ENCODE measurements around a stretch of chr4.

DNA sequence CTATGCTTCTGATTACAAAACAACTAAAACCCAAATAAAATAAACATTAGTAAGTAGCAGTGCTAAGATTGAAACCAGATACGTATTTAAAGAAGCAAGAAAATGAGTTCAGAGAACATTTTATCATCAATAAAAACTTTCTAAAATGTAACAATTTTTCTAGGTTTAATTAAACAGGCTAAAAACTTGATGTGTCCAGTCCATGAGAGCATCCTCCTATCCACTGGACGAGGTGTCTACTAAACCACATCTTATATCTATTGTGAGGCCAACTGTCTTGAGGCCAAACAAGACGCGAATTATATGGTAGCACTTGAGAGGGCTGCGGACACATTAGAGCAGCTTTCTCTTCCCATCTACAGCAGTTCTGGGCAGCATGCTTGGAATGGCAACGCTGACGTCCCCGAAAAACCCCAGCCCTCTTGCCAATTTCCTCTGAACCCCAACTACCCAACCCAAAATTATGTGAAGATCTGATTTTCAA, 846 bp upstream of the AP1AR start:
- PRO-cap: no peak
- RAMPAGE, long total RNA, 4 experiments: no peak in any of the 4 experiments

DNA sequence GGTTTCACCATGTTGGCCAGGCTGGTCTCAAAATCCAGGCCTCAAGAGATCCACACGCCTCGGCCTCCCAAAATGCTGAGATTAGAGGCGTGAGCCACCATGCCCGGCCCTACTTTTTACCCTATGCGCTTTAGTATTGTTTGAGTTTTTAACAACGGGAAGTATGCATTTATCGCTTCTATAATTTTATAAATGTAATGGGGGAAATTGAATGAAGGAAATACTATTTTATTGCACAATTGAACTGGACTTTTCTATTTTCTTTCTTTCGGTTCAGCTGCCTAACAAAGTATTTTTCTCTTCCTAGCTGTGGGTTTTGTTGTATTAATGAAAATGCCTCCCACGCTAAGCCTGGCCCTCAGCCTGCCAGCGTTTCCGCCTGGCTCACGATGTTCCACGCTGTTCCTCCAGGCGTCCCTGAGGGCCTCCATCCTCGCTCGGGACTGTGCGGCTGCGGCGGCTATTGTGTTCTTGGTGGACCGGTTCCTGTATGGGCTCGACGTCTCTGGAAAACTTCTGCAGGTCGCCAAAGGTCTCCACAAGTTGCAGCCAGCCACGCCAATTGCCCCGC, 104.5 kb downstream of the NEUROG2 start:
- PRO-cap: no peak
- RAMPAGE, long total RNA, 4 experiments: no peak in any of the 4 experiments

GRCh38 chr4:112432188-112432487, 83.8 kb downstream of the NEUROG2 start:
- PRO-cap: no peak
- RAMPAGE, long total RNA, 4 experiments: start-site peak on the plus strand in 1 of 4 experiments, at chr4:112432162-112432410 at its widest, 7 reads per replicate

- PRO-cap: unidirectional peak, plus-strand start at chr4:112564874
- RAMPAGE, long total RNA, 4 experiments: no peak in any of the 4 experiments
Measured at GRCh38 chr4:112564721-112565078, 48.7 kb upstream of the NEUROG2 start.

DNA sequence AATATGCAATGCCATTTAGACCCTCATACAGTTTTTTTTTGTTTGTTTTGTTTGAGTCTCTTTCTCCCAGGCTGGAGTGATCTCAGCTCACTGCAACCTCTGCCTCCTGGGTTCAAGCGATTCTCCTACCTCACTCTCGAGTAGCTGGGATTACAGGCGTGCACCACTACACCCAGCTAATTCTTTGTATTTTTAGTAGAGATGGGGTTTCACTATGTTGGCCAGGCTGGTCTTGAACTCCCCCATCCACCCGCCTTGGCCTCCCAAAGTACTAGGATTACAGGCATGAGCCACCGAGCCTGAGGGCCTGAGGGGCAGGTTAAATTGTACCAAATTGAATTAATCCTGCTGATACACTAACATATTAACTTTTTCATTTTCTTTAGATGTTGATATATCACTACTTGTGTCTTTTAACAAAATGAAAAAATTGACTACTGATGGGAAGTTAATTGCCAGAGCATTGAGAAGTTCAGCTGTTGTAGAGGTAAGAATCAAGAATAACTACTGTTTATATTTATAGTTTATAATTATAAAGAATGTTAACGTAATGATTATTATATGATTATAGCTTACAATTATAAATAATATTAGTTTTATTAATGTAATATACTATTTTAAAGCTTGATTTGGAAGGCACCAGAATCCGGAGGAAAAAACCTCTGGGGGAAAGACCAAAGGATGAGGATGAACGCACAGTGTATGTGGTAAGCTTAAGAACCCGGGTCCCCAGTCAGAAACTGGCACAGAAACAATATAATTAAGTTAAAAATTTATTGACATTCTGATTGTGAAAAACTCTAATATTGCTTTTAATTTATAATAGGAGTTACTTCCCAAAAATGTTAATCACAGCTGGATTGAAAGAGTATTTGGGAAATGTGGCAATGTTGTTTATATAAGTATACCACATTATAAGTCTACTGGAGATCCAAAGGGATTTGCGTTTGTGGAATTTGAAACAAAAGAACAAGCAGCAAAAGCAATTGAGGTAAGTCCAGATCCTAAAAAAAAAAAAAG, 9.3 kb downstream of the LARP7 start:
- PRO-cap: no peak
- RAMPAGE, long total RNA, 4 experiments: no peak in any of the 4 experiments

GRCh38 chr4:113079858-113080581, 30.6 kb downstream of the ANK2 start:
- PRO-cap: no peak
- RAMPAGE, long total RNA, 4 experiments: no peak in any of the 4 experiments

- PRO-cap: no peak
- RAMPAGE, long total RNA, 4 experiments: no peak in any of the 4 experiments
Measured at GRCh38 chr4:113106197-113106463, 56.7 kb downstream of the ANK2 start.

- PRO-cap: no peak
- RAMPAGE, long total RNA, 4 experiments: no peak in any of the 4 experiments
Measured at GRCh38 chr4:113145230-113146588, 96.3 kb downstream of the ANK2 start.

DNA sequence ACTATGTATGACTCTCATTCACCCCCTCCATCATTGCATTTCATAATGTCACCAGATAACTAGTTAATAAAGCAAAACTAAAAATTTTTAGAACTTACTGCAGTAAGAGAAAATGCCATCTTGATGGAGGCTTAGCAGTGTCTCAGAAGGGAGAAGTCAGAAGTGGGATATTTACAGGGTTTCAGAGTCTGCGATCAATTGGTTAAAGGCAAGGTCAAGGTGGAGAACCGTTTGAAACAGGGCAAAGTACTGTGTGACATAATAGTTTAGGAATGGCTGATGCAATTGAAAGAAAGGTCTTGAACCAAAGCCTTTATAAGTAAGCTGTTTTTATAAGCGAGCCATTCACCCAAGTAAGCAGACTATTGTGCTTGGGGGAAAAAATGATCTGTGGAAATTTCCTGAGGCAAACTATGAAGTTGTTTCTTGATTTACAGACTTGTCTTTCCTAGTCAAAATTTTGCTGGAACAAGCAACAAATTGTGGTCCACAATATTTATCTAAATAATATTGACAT, 327.4 kb downstream of the CAMK2D start:
- PRO-cap: no peak
- RAMPAGE, long total RNA, 4 experiments: no peak in any of the 4 experiments

DNA sequence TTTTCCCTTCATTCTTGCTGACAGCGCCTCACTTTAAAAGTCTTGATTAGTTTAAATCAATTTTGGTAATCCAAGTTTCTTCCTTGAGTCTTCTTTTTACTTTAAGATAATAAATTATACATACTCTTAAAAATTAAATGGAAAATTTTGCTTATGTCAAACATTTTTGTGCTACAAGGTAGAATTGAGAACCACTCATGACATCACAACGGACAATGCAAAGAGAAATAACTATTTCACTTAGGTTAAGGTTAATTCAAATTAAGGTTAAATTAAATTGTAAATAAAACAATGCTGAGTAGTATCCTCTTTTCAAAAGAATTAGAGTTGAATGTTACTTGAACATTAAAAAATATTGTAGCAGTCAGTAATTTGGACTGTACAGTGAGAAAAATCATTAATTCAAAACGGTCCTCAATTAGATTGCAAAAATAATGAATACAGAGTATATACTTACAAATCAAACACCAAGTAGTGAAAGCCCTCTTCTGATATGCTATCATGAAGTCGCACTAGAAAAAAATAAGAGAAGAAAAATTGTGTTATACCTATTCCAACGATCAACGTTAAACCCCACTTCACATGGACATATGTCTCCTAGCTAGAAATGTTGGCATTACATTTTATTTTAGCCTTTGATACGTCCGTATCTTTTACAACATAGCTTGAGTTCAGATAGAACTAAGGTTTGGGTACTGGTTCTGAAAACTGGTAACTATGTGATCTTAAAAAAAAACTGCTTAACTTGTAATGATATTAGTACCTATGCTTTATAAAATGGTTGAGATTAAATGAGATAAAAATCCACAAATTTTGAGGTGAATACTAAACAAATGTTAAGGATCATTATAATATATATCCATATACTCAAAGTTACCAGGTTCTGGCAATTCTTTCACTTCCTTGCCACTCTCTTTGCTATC, 152.6 kb downstream of the CAMK2D start:
- PRO-cap: no peak
- RAMPAGE, long total RNA, 4 experiments: no peak in any of the 4 experiments

- PRO-cap: no peak
- RAMPAGE, long total RNA, 4 experiments: no peak in any of the 4 experiments
Measured at GRCh38 chr4:113636053-113636305, 125.6 kb downstream of the CAMK2D start.

GRCh38 chr4:113658392-113659038, 103.0 kb downstream of the CAMK2D start:
- PRO-cap: no peak
- RAMPAGE, long total RNA, 4 experiments: no peak in any of the 4 experiments

- PRO-cap: no peak
- RAMPAGE, long total RNA, 4 experiments: no peak in any of the 4 experiments
Measured at GRCh38 chr4:113700270-113701001, 61.1 kb downstream of the CAMK2D start.

GRCh38 chr4:113745538-113746169, 15.9 kb downstream of the CAMK2D start:
- PRO-cap: no peak
- RAMPAGE, long total RNA, 4 experiments: no peak in any of the 4 experiments

DNA sequence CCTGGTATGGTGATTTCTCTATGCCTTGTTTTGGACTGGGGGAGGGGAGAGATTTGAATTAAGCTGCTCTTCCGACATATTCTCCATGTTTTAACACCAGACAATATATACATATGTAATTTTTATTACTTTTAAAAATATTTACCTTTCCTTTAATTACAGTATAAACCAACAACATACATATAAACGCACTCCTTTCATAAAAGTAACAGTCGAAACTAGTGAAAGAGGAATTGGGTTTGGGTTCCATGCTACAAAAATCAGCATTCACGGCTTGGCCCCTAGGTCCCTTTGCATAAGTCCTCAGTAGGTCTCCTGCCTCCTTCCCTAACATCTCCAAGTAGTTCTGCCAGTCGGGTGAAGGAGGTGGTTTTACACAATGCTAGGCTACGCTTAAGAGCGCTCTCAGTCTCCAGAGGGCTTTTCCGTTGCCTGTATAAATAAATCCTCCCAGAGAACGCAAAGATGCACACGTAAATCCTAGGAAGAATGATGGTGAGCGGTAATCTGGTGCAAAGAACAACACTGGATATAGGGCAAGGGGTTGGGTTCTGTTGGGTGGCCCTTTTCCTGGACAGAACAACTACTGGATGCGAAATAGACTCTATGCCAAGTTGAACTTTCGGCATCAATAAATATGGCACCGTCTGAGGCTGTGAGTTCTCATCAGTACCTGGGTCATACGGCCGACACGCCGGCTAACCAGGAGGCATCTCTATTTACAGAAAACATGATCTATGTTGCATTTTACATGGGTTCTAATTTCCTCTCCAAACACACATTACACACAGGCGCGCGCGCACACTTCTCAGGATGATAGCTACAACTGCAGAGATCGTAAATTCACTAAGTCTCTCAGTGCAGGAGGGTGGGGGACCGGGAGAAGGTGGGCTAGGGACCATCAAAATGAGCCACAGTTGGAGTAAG, 1.4 kb downstream of the CAMK2D start:
- PRO-cap: unidirectional peak, plus-strand start at position 658 of the sequence
- RAMPAGE, long total RNA, 4 experiments: no peak in any of the 4 experiments

DNA sequence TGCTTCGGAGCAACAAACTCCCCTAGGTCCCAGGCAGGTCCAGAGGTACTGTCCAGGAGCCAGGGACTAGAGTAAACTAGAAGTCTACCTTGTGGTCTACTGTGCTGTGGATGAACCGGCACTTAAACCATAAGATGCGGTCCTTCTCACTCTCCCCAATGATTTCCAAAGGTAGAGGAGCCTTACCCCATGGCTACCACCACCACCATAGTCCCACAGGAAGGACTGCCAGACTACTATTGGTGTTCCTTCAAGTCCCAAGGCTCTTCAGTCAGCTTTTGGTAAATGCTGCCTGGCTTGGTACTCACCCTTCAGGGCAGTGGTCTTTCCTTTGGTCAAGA, 220.8 kb upstream of the ARSJ start:
- PRO-cap: no peak
- RAMPAGE, long total RNA, 4 experiments: no peak in any of the 4 experiments

DNA sequence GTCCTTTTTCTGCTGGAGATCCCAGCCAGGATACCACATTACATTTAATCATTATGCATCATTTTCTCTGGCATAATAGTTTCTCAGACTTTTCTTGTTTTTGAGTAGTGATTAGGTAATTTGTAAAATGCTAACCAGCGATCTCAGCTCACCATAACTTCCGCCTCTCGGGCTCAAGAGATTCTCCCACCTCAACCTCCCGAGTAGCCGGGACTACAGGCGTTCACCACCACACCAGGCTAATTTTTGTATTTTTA, 74.8 kb downstream of the PRSS12 start:
- PRO-cap: no peak
- RAMPAGE, long total RNA, 4 experiments: no peak in any of the 4 experiments

GRCh38 chr4:118805358-118806335, 30.3 kb downstream of the SEC24D start:
- PRO-cap: no peak
- RAMPAGE, long total RNA, 4 experiments: no peak in any of the 4 experiments

- PRO-cap: no peak
- RAMPAGE, long total RNA, 4 experiments: no peak in any of the 4 experiments
Measured at GRCh38 chr4:118821493-118822063, 14.3 kb downstream of the SEC24D start.

DNA sequence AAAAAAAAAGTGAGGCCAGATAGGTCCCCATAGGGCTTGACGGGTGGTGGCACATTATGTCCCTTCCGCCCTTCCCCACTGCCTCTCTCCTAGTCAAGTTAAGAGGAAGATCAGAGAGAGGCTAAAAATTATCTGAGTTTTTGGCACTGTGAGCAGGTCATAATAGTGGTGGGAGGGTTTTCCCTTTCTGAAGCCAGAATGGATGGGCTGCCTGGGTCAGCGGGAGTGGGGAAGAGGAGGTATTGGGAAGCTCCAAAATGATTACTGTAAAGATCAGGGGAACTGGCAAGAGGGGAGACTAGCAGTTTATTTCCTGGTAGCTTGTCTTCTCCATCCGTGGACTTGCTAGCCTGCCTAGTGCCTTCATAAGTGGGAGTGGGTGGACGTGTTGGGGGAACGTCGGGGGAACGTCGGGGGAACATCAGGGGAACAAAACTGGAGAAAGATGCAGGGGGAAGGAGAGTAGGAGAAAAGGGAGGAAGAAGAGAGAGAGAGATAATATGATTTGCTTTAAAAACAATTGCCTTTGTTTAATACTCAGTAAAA, 5.6 kb downstream of the SYNPO2 start:
- PRO-cap: no peak
- RAMPAGE, long total RNA, 4 experiments: no peak in any of the 4 experiments

Measured in sigmoid colon (tissue), 4 donors.